NALM6 (cell line): ENCODE data around the gene RTCB.

- PRO-cap, result no peak
Measured at GRCh38 chr22:30572762-30573360, 1.6 kb downstream of the GAL3ST1 start.

- PRO-cap, result no peak
Measured at GRCh38 chr22:30578642-30579520, 4.4 kb upstream of the GAL3ST1 start.

DNA sequence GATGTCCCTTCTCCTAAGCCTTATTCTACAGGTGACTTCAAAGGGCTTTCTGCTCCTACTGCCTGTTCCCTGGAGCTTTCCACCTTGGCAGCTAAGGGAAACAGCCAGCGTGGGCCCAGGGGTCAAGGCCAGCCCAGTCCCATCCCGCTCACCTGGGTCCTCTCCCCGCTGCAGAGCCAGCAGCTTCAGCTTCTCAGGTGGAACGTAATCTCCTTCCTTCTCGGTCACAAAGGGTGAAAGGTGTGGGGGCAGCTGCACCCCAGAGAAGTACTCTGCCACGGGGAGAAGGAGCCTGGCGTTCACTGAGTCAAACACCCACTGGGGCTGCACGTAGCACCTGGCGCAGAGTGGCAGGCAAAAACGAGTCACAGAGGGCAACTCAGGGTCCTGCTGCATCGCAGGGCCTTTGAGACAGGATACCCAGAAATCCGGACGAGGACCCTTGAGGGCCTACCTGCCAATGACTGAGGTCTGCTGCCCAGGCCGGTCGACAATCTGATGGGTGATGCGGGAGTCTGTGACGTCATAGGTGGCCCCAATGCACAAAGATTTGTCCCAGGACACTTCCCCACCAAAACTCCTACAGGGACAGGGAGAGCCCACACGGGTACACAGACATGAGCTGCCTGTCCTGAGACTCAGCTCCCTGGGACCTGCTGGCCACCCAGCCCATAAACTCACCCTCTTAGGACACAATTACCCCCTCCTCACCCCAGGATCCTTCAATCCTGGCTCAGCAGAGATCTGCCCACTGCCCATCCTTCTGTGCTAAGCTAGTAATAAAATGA lies 5.3 kb upstream of the GAL3ST1 start:
- PRO-cap, result no peak

DNA sequence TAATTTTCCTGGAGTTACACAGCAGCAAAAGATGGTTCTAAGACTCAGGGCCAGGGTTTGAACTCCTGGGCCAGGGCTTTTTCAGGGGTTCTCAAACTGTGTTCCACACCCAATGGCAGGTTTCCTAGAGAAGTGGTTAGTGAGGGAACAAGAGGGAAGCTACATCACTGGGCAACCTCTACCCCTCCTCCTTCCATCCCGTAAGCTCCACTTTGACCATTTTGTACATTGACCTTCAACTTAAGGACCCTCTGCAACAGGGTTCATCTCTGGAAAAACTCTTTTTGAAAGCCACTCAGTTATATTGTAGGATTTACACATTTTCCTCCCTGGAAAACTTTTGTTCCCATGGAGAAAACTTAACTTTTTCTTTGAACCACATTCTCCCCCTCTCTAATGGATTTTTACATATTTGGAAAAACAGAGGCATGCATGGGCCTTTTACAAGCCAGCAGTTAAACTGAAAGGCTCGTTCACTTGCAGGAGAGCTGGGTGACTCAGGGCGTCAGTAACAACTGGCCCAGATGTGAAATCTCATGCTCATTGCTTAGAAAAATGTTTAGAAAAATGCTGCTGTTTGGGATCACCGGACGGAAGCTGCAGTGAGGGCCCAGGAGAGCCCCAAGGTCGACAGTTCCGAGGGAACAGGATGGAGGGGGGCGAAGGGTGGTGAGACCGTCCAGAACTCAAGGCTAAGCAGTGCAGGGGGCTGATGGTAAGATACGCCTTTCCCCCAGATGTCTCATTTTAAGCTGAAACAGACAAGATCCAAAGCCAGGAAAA lies 41.9 kb upstream of the SMTN start:
- PRO-cap, result no peak

DNA sequence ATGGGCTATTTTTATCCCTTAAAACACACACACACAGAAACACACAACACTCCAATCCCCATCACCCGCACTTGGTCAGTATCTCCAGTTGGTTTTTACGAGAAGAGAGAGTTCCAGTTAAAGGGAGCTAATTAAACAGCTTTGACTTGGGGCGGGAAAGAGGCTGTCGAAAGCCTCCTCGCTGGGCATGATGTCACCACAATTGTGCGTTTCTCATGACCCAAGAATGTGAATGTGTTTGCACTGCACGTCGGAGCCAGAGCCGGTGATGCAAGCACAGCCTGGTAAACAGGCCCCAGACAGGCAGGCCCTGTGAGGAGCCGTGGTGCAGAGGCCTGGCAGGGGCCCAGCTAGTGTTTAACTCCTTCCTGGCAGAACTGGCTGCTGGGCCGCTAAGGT lies 25.6 kb upstream of the SMTN start:
- PRO-cap, result no peak

DNA sequence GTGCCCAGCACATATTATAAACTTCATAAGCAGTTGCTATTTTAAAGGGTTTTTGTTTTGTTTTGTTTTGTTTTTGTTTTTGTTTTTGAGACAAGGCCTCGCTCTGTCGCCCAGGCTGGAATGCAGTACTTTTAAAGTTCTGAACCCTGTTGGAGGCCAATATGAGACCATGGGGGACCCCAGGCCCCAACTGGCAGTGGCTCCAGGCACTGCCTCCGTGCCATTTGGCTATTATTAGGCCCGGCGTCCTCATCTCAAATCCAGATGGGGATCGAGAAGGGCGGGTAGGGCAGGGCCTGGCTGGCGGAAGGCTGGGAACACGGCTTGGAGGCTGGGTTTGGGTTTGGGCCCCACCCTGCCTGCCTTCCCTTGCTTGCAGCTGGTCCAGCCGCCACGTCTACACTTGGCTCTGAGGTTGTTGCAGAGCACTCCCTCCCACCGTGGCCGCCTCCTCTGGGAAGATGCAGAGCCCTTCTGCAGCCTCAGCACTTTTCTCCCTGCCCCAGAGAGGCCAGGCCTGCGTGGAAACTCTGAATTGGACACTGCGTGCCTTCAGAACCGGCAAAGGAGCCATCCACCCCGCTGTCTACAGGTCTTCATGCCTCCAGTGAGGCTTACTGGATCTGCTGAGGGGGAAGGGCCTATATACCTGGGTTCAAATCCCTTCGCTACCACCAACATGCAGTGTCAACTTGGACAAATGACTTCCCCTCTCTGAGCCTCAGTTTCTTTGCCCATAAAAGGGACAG lies 5.2 kb upstream of the SMTN start:
- PRO-cap, result no peak

DNA sequence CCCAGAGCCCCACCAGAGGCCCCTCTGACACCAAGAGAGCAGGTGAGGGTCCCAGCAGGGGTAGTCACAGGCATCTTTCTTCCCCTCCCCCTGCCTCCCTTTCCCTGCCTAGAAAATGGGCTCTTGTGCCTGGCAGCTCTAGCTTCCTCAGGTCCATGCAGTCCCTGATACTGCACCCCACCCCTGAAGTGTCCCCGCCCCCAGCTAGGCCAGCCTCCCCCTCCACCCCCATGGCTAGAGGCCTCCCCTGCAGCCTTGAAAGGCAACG lies 9.0 kb downstream of the SMTN start:
- PRO-cap, result no peak

DNA sequence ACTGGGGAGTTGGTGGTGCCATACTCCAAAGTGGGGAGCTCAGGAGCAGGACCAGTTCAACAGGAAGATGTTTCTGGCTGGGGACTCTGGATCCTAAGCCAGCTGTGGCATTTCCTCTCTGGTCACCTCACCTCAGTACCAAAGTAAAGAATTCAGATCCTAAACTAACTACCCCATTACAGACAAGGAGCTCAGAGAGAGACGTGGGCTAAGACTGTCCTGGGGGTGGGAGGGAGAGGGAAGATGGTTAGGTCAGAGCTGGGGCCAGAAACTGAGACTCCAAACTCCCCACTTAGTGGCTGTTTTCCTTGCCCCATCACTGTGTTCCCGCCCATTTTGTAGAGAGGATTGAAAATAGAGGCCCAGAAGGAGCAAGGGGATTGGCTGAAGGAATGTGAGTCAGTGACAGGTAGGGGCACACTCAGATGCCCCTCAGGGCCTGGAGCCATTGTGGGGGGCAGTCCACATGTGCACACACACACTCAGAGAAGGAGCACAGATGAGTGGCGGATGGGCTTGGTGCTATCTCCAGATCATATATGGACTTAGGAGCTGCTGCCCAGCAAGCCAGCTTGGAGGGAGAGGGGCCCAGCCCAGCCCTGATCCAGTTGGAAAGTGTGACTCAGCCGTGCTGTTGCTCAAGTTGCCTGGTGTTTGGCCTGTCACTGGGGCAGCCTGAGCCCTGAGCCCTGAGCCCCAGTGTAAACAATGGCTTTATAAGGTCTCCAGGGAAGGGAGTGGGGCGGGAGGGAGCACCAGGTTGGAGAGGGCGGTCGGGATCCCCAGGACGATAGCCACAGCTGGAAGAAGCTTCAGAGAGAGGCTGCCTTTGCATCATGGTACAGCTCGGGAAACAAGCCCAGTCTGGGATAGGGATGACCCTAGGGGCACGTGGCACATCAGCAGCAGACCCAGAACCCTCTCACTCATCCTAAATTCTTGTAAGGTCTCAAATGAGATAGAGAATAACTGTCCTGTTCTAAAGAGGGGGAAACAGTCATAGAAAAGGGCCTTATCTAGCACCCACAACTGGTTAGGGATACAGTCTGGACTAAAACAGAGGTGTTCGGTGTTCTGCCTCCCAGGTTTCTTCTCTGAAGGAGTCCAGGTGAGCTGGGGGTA lies 5.0 kb downstream of the SELENOM start:
- PRO-cap, result no peak

DNA sequence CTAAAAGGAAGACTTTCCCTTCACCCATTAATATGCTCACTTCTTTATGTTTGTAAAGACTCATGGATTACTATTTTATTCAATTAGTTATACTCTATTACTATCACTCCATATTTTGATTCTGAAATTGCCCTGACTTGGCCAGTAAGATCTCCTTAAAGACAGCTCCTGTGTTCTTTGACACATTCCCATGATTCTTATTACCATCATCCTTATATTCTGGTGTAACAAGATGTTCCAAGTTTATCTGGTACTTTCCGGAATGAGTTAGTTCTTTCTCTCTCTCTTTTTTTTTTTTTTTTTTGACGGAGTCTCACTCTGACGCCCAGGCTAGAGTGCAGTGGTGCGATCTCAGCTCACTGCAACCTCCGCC lies 570 bp upstream of the RNF185 start:
- PRO-cap, result no peak

- PRO-cap, result no peak
Measured at GRCh38 chr22:31218470-31219210, 6.5 kb downstream of the LIMK2 start.

GRCh38 chr22:31290221-31290580 lies 2.1 kb downstream of the PIK3IP1 start:
- PRO-cap, result bidirectional peak, plus-strand start at chr22:31290304, minus-strand start at chr22:31290318

DNA sequence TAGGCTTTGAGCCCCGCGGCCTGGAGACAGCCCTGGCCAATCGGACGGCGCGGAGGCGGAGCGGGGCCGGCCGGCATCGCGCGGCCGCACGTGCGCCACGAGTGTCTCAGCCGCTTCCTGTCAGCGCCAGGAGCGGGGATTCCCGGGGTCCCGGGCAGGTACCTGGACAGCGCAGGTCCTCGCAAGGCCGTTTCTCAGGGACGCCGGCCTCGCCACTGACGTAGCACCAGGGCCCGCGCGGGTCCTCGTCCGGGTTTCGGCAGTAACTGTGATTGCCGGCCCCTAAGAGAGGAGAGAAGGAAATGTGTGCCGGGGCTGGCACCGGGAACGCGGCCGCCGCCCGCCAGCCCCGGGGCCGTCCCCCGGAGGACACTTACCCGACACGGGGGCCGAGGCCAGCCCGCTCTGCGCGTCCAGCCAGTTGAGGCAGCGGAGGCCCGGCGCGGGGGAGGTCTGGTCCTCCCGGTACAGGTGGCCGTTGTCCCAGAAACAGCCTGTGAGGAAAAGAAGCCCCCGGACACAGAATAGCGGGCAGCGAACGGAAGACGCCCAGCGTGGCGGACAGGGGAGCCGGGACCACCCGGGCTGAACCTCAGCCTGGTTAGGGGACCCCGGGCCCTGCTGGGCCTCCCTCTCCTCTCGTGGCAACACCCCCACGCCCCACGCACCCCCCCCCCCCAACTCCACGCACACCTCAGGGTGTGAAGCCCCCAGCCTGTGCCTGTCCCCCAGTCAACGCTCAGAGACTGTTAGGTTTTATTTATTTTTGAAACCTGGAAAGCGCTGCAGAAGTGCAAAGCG lies 1.3 kb downstream of the PIK3IP1 start:
- PRO-cap, result bidirectional peak, plus-strand start at position 100 of the sequence, minus-strand start outside the sequence

- PRO-cap, result no peak
Measured at GRCh38 chr22:31326530-31327212, 19.5 kb downstream of the PATZ1 start.

GRCh38 chr22:31337240-31337575 lies 8.9 kb downstream of the PATZ1 start:
- PRO-cap, result no peak

- PRO-cap, result bidirectional peak, plus-strand start at chr22:31347367, minus-strand start at chr22:31347066; bidirectional peak, plus-strand start at chr22:31347756, minus-strand start at chr22:31347595
Measured at GRCh38 chr22:31347287-31348056, 1.3 kb upstream of the PATZ1 start.

DNA sequence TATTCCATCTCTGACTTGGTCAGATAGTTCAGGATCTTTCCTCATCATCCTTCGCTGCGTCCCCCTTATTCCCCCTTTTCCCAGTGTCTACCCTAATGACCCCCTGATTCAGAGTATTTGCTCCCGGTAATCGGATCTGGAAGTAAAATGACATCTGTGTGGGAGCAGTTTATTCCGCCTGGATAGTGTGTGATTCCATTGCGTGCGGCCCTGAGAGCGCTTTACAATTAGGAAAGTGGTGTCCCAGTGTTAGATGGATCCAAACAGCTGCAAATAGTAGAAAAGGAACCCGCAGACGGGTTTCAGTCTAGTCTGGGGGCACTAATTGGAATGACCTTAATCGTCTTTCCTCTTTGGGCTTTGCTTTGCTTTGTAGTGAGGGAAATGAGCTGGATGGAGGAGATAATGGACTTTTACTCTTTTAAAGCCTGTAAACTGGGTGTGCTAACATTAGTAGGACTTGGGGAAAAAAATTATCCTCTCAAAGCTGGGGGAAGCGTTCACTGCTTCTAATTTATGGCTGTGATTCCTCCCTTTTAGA lies 746 bp downstream of the DRG1 start:
- PRO-cap, result no peak

DNA sequence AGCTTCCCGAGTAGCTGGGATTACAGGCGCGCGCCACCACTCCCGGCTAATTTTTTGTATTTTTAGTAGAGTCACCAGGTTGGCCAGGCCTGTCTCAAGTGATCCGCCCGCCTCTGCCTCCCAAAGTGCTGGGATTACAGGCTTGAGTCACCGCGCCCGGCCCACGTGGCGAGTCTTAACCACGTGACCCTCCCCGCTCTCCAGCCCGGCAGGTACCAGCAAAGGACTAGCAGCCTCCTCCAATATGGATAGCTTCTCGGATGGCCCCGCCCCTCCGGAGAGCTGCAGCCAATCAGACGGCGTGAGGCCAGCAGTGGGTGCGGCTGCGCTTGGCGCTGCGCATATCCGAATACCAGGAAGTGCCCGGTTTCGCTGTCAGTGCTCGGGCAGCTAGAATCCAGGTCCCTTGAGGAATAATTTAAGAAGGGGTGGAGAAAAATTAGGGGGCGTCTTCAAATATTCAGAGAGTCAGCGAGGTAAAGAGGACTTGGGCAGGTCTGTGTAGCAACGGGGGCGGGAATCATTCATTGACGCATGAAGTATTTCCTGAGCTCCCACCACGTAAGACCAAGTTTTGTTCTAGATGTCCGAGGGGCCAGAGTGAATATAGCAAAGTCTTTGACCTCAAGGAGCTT lies 14.7 kb upstream of the PISD start:
- PRO-cap, result no peak

- PRO-cap, result no peak
Measured at GRCh38 chr22:31685185-31685880, 23.3 kb upstream of the PISD start.

- PRO-cap, result no peak
Measured at GRCh38 chr22:32039302-32039637, 3.8 kb upstream of the SLC5A1 start.

DNA sequence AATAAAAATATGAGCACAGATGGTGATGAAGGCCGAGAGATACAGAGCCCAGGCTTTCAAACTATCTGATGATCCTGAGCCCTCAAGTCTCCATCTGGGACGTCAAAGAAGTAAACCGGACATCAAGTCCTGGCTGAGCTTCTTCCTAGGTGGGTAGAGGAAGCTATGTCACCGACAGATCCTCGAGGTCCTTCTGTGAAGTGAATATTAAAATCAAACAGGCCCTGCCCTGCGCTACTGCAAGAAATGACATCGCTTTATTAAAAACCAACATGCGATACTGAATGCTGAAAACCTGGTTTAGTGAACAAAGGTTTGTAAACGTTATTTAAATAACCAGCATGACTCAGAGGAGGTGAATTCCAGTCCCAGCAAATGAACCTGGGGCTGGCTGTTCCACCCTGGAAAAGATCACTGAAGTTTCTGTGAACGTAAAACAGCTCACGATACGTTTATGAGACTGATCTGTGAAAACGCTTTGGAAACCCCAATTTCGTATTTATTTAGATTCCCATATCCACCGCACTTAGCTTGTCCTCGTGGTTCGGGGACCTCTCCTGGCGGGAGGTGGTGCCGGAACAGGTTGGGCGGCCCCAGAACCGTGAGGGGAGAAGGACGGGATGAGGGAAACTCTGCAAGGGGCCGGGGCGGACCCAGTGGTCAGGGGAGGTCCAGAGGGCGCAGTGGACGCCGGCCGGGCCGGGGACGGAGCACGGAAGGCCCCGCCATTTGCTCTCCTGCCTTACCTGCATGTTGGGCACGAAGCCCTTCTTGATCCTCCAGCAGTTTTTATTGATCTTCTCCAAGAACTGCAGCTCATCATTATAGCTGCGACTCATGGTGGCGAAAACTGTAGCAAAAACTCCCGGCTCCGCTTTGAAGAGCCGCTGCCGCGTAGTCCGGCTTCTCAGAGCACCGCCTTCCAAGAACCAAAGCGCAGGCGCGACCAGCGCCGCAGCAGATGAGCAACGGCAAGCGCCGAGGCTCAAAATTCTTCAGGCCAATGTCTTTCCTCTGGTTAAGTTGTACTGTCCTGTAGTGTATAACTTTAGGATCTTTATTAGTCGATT lies at the start of gene RTCB:
Gene RTCB (minus strand): TSS at position 930 of the 1,070 bp plus-strand sequence.
- PRO-cap, result unidirectional peak, plus-strand start at position 328 of the sequence; bidirectional peak, plus-strand start at position 960 of the sequence, minus-strand start at position 930 of the sequence